Mesangial cell (primary cell): ENCODE measurements around the gene SCP2.

GRCh38 chr1:50960492-50960640 lies 299 bp upstream of the FAF1 start:
- RAMPAGE, long total RNA: no peak

GRCh38 chr1:50978741-50979081 lies 8.7 kb downstream of the CDKN2C start:
- RAMPAGE, long total RNA: no peak

DNA sequence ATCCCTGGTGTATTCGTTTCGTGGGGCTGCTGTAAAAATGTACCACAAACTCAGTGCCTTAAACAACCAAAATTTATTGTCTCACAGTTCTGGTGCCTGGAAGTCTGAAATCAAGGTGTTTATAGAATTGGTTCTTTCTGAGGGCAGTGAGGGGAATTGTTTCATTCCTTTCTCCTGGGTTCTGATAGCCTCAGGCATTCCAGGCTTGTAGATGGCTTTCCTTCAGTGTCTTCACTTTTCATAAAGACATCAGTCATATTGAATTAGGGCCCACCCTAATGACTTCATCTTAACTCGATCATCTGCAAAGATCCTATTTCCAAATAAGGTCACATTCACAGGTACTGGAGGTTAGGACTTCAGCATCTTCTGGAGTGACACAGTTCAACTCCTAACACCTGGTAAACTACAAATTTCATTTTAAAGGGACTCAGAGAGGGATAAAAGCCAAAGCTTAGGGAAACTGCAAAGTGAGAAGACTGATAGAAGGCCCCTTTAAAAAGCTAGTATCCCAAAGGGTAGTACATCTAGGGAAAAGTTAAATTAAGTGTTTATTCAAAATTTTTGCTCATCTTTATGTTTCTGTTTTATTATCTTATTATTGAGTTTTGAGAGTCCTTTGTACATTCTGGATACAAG lies 15.1 kb downstream of the CDKN2C start:
- RAMPAGE, long total RNA: no peak

GRCh38 chr1:51234696-51235454 lies 1.2 kb upstream of the RNF11 start:
- RAMPAGE, long total RNA: no peak

DNA sequence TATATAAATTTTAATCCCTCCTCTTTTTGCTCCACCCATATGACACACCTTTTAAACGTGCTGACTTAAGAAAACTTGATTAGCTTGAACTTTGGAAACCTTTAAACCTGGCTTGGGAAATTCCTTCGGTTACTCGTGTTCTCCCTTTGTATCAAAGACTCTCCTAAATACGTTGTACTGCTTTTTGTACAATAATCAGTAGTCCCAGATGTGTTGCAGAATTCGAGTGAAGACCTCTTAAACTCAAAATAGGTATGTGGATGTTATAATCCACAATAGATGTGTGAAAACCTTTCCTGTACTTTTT lies 1.3 kb downstream of the RNF11 start:
- RAMPAGE, long total RNA: no peak

GRCh38 chr1:51264451-51265054 lies 28.5 kb downstream of the RNF11 start:
- RAMPAGE, long total RNA: no peak

GRCh38 chr1:51302403-51302761 lies 28.0 kb downstream of the TTC39A start:
- RAMPAGE, long total RNA: no peak

DNA sequence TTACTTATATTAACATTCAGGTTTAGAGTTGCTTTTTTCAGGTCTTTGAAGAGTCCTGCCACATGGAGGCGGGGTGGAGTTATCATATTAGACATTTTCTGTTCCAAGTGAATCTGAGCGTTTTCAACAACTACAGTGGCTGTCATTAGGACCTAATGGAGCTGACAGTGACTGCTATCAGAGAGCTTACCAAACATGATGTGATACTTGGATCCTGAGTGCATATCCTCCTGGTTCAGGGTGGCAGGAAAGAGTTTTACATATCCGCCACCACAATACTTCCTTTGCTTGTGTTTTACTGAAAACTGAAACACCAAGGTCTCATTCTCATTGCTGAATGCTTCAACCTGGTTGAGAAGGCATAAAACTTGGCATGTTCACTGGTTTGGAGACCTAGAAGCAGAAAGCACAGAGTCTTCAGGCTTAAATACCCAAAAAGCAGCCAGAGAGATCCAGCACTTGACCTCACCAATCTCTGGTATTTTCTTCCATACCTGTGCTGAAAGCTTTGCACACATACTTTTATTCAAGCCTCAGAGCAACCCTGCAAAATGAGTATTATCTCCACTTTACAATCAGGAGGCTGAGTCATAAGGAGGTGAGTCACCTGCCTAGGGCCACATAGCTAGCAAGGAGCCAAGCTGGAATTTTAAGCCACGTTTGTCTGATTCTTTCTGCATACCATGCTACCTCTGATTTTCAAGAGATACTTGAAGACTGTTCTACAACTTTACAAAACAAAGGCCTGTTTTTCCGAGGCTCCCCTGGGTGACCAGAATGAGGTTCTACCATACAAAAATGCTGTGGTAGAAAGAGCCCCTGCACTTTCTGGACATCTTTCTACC lies 47.3 kb upstream of the OSBPL9 start:
- RAMPAGE, long total RNA: no peak

DNA sequence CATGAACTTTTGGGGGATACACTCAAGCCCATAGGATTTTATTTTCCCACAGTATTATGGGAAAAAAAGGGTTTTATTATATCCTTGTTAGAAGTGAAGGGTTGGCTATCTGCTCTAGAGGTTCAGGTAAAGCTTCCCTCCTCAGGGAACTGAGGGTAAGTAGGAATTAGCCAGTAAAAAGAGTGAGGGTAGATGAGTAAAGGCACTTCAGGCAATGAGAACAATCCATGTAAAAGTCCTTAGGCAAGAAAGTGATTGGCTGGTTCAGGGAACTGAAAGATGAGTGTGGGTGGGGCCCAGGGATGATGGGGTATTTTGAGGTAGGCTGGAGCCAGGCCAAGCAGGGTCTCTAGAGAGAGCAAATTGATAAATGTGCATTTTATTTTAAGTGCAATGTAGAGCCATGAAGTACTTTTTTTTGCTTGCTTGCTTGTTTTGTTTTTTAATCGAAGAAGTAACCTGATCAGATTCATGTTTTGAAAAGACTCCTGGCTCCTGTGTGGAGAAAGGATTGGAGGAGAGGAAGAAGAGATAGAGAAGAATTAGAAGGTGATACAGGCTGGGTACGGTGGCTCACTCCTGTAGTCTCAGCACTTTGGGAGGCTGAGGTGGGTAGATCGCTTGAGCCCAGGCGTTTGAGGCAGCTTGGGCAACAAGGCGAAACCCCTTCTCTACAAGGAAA lies 26.5 kb downstream of the OSBPL9 start:
- RAMPAGE, long total RNA: no peak

- RAMPAGE, long total RNA: no peak
These were observed 86.9 kb downstream of the NRDC start for GRCh38 chr1:51791363-51792244.

DNA sequence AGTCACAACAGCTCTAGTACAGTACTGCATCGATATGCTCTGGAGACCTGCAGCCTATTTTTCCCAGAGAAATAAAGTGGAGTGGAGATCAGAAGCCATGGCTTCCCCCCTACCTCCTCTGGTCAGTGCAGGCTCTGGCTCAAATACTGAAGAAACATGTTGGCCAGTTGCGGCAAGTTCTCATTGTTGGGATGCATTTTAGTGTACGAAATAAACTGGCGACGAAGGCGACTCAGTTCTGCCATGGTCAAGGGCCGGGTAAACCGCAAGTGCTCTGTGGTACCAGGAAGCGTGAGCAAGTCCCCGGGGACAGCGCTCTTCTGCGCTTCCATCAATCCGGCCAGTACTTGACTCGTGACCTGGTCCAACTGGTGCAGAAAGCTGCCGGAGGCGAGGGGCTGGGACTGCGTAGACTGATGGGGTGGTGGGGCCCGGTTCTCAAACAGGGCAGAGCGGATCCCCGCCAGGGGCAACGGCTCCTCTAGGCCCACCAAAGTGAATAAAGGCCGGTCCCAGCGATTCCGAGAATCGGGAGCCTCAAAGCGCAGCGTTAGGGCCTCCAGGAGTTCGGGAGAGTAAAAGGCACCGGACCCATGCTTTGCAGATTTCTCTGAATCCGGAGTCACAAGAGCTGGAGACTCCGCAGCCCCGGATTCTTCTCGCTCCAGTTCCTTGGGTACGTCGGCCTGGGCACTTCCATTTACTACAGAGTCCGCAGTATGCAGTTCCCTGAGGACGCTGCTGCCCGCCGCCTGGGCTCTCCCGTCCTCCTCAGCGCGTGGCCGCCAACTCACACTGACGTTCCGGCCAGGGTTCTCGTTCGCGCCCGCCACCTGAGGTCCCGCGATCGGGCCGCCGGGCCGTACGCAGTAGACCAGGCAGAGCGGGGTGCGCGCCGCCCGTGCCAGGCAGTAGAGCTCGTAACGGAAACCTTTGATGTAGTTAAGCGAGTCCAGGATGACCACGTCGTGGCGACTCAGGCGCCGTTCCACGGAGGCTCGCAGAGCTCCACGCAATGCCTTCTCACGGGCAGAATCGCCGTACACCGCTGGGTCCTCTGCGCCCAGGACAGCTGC lies 697 bp downstream of the KTI12 start:
- RAMPAGE, long total RNA: no peak

DNA sequence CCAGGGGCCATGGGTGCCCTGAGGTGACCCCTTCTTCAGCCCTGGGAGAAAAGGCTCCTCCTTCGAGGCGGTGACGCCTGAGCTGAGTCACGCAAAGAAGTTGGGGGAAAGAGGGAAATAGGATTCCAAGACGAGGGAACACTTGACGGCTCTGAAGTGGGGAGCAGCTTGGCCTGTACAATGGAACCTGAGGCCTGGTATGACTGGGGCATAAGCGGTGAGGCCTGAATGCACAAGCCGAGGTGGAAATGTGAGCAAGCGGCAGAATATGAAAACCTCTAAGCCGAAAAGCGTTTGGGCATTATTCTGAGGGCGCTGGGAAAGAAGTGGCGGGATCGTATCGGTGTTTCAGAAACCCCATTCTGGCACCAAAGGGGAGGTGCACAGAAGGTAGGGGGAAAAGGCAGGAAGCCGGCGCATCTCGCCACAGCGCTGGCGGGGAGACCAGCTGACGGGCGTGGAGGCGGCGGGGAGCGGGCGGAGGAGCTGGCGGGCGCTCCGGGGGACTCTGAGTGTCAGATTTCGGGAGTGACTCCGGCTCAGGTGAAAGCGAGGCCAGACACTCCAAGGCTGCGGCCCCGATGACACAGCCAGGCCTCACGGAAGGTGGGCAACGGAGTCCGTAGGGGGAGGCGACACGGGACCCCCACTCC lies 562 bp downstream of the CC2D1B start:
- RAMPAGE, long total RNA: no peak

DNA sequence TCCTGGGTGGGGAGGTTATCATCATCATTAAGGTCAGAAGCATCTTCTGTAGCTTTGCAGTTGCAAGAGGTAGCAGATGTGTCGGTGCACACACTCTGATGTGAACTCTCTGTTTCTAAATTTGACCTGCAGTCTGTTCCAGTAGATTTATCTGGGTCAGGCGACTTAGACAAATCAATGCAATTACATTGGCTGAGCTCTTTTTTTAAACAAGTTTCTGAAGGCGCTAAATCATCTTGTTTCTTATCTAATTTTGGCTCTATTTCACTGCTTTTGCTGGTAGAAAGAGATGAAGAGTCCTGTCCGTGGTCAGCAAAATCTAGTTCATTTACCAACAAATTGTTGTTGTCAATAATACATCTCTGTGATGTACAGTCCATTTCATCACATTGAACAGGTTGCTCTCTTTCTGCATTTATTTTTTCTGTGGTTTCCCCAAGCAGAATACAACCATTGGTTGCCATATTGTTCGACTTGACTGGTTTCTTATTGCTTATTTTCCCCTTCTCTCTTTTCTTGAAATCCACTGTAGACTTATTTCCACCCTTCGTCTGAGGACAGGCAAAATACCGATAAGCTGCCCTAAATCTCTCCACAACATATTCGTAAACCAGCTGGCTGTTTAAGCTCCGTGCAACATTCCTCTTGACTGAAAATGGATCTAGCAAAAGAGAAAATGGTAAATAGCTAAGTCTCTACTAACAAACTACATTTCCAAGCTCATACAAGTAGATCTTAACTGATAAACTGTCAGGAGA lies 70.7 kb downstream of the PRPF38A start:
- RAMPAGE, long total RNA: no peak

DNA sequence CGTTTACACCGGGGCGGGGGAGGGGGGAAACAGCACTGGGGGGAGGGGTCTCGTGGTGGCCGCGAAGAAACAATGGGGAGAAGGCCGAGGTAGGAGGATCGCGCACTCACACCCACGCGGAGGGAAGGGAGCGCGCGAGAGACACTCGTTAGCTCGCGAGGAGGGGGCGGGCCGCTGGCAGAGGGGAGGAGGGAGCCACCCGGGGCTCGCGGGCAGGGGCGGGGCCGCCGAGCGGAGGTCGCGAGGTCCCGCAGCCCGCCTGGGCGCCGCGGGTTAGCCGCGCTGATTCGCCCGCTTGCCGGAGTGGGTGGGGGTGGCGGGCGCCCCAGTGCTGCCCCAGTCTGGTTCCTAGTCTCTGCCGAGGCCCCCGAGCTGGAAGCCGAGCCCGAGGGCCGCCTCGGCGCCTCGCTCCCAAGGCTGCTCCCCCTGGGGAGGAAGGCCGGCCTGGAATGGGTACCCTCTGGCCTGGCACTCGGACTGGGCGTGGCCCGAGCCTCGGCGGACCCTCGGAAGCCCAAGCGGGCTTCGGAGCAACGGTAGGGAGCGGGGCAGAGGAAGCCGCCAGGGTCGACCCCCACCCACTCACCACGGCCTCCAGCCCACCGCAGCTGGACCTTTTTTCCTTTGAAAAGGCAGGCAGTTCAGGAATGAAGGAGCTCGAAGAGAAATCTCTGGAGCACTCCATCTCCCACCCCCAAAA lies 581 bp upstream of the TUT4 start:
- RAMPAGE, long total RNA: no peak

DNA sequence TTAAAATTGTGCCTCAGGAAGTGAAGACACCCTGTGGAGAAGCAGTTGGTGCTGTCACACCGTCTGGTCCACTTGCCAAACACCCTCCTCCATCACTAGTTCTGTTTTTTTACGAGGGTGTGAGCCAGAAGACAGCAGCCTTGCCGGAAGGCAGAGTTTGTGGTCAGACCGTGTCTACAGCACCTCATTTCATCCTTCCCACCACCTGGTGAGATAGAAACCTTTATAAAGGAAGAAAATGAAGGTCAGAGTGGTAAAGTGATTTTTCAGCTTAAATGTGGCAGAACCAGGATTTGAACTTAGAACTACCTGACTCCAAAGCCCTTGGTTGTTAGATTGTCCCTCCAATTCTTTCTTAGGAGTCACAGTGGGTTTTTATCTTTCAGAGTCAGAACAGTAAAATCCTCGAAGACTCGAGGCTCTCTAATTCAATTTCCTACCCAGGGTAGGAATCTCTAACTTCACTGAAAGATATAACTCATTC lies 4.6 kb downstream of the SHISAL2A start:
- RAMPAGE, long total RNA: no peak

DNA sequence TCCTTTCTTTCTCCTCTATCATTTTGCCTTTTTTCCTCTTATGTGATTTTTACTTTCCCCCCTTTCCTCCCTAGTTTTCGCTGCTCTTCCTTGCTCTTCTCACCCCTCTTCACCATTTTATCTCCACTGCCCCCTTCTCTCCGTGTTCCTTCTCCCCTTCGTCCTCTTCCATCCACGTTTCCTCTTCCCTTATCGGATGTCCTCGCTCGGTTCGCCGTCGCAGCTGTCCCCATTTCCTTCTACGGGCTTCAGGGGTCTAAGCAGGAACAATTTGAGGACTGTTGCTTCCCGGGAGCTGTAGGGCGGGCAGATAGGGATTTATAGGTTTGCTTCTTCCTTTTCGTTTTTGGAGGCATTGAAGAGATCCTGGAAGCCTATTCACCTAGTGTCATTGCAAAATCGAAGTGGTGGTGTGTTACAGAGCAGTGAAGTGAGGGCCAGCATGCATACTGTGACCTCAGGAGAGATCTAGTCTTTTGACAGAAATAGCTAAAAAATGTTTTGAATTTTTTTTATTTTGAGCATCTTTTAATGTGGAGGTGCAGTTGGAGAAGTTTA lies 820 bp downstream of the ZYG11B start:
- RAMPAGE, long total RNA: no peak

- RAMPAGE, long total RNA: no peak
These were observed 45.1 kb downstream of the ZYG11B start for GRCh38 chr1:52771113-52772000.

GRCh38 chr1:52821319-52822335 lies 20.9 kb upstream of the ZYG11A start:
- RAMPAGE, long total RNA: no peak

DNA sequence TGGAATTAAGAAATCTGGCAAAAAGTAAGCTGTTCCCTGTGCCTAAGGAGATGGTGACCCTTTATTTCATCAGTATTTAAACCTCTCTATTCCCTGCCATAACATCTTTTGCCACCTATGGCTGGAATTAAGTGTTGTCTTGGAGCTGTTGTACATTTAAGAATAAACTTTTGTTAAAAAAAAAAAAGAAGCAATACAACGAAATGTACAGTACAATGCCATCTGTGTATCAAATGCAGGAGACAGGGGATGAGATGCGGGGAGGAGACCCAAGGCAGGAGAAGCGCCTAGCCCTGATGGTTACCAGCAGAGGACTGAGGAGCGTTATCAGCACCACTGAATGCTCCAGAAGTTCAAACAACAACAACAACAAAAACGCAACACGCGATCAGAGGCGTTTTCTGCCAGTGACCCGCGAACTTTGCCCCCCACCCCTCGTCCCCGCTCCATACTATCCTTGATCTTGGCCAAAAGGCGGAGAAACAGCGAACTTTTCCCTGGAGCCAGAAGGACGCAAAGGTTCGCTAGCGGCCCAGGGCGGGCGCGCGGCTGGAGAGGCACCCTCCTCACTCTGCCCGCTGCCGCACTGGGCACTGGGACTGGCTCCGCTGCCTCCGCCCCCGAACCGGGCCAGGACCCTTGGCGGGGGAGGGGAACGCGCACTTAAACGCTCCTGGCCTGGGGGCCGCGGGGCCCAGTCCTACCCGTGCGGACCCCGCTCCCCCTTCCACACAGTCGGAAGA lies 799 bp downstream of the ECHDC2 start:
- RAMPAGE, long total RNA: no peak

DNA sequence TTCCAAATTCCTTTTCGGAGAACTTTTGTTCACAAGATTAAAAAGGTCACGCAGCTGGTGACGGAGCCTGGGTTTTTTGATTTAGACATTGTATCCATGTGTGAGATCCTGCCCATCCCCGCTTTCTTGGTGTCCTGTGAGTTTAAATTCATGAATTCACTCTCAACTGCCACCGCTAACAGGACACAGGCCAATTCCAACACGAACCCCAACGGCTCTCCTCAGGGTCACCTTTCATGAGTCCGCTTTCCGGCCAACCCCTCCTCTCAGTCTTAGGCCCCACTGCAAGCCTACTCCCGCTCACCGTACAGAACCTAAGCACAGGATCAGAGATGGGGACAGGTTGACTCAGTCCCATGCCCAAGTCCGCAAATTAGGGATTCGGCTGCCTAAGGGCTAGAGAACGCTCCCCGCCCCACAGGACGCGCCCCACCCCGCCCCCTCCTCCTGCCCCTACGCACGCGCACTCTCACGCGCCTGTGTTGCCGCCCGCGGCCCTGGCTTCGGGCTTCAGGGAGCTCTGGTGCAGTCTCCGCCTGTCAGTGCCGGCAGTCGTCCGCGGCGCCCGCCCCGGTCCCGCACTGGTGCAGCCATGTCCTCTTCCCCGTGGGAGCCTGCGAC lies at the start of gene SCP2:
SCP2 (plus strand) TSS at position 472 of the 621 bp plus-strand sequence.
- RAMPAGE, long total RNA: no peak